Mesenchymal stem cell of the bone marrow (primary cell): ENCODE measurements around the genes TAOK3 and SUDS3.

- CAGE, long polyA plus RNA: no peak
Observed at GRCh38 chr12:116156537-116157145, 120.9 kb downstream of the MED13L start.

GRCh38 chr12:116223868-116224643 lies 53.4 kb downstream of the MED13L start:
- CAGE, long polyA plus RNA: no peak

DNA sequence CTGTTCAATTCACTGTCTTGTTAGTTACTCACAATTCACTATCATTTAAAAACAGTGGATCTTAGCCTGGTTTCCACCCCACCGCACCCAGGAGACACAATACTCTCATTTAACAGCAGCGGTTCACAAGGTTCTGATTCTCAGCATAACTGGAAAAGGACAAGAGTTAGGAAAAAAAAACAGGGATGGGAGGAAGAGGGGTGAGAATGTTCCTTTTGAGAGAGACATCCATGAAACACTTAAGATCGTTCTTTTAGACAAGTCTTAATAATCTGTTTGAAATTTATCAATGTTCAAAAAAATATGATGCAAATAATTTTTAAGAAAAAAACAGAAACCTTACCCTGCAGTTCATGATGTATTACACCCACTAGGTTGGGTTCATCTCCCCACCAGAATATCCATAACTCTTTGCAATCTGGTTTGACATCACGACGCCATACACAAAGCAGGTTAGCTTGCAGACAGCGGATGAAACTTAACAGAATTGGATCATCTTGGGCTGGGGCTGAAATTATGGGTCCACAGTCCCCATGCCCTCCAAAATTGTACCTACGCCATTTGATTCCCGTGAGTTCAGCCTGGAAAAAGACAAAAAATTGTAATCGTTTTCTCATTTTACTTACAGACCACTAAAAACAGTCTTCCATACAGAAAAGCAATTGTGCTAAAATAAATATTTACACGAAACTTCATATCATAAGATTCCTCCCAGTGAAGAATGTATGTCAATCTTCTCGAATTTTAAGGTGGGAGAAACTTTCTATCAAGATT lies 40.2 kb downstream of the MED13L start:
- CAGE, long polyA plus RNA: no peak

DNA sequence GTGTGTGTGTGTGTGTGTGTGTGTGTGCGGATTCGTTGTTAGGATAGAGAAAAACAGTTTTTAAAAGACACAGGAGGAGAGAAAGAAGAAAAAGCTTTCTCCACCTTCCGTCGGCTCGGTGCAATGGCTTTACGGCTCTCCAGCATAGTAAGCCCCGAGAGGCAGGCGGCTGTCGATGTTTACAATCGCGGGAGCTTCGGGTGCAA lies 1.3 kb downstream of the MED13L start:
- CAGE, long polyA plus RNA: no peak

- CAGE, long polyA plus RNA: no peak
Observed at GRCh38 chr12:116276532-116277481, 686 bp downstream of the MED13L start.

GRCh38 chr12:116324660-116325261 lies 47.3 kb upstream of the MED13L start:
- CAGE, long polyA plus RNA: no peak

GRCh38 chr12:116366231-116366894 lies 88.9 kb upstream of the MED13L start:
- CAGE, long polyA plus RNA: no peak

DNA sequence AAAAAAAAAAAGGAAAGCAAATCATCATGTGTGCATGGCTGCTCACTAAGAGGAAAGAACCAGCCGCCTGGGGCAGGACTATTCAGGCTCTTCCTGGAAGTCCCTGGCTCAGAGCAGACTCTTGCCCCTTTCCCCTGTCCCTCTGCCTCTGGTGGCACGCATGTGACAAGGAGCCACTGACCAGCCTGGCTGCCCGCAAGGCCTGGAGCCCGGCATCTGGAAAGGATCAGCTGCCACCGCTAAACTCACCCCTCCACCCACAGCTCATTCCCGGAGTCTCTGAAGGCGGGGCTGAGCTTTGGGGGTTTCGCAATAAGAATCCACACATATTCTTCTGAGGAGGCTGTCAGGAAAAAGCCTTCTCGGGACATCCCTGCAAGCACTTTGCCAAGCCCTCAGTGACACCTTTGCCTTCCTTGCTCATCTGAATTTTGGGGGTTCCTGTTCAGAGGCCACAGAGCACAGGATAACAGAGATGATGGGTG lies 125.0 kb upstream of the MAP1LC3B2 start:
- CAGE, long polyA plus RNA: no peak

DNA sequence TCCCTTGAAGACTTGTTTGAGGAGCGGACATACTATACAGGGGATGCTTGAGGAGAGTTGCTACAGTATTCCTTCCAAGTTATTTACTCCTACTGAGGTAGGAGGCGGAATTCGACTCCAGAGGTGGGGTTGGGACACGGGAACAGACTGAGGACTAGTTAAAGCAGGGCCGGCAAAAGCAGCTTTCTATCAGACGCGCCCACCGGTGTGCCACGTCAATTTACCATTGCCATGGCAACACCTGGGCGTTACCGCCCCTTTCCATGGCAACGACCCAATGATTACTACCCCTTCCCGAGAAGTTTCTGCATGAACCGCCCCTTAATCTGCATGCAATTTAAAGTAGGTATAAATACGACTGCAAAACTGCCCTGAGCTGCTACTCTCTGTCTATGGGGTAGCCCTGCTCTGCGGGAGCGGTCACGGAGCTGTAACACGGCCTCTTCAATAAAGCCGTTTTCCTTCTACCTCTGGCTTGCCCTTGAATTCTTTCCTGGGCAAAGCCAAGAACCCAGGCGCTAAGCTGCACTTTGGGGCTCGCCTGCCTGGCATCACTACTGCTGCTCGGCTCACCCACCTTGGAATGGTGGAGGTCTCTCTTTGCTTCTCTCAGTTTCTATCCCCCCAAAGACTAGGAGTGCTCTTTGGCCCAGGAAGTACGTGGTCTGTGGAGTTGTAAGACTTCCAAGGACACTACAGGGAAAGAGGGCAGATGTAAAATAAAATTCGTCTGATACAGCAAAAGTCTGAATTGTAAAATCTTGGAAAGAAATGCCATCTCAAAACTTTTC lies 52.8 kb upstream of the MAP1LC3B2 start:
- CAGE, long polyA plus RNA: no peak

DNA sequence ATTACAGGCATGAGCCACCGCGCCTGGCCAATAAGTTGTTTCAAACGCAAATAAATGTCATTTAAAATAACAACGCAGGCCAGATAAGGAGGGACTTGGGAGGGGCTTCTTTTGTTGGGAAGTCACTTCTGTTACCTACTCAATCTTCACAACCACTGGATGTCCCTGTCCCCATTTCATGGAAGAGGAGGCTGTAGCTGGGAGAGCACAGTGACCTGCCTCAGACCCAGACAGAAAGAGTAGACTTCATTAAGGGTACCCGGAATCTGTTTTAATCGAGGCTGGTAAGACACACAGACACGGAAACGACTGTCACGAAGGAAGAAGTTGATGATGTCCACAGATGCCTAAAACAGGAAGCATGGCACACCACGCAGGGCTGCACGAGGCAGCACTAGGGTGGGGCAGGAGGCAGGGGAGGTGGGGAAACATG lies 34.9 kb downstream of the MAP1LC3B2 start:
- CAGE, long polyA plus RNA: no peak

- CAGE, long polyA plus RNA: no peak
Observed at GRCh38 chr12:116693817-116694540, 43.9 kb downstream of the SPRING1 start.

GRCh38 chr12:117014040-117014832 lies 85.0 kb downstream of the TESC start:
- CAGE, long polyA plus RNA: no peak

DNA sequence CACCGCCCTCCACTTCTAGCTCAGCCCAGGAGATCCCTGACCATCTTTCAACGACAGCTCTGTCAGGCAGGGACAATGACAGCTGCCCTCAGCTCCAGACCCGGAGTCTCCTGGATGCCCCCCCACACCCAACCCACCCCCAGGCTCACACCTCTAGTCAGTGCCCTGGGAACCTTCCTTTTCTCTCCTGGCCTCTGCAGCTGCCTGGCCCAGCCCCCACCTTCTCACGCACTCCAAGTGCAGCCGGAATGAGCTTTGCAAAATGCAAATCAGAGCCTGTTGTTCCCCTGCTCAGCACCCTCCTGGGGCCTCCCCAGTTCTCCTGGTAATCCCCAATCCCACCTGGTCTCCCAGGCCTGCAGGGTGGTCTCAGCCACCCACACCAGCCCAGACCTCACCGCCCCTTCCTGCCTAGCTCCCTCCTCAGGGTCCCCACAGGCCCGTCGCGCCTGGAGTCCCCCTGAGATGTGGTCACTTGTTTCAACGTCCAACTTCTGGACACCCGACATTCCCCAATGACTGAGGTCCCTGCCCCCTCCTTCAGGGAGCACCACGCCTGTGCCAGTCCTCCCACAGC lies 46.5 kb downstream of the TESC start:
- CAGE, long polyA plus RNA: no peak

GRCh38 chr12:117803013-117803411 lies 165.8 kb downstream of the KSR2 start:
- CAGE, long polyA plus RNA: no peak

DNA sequence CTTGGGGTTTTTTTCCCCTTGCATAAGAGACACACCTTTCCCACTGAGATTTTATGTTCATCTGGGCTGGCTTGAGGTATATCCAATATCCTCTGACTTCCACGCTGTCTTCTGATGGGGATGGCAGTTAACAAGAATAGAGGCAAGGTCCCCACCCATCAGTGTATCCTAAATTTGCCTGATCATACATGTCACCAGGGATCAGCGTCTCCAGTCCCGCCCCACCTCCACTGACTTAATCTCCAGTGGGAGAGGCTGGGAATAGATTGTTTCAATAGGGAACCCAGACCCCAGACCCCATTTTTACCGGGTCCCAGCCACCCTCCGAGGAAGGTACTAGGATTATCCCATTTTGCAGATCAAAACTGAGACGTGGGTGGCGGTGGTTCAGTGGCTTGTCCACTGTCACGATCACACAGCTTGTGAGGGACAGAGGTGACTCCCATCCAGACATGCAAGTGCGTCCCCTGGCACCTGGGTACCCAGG lies 742 bp downstream of the WSB2 start:
- CAGE, long polyA plus RNA: no peak

DNA sequence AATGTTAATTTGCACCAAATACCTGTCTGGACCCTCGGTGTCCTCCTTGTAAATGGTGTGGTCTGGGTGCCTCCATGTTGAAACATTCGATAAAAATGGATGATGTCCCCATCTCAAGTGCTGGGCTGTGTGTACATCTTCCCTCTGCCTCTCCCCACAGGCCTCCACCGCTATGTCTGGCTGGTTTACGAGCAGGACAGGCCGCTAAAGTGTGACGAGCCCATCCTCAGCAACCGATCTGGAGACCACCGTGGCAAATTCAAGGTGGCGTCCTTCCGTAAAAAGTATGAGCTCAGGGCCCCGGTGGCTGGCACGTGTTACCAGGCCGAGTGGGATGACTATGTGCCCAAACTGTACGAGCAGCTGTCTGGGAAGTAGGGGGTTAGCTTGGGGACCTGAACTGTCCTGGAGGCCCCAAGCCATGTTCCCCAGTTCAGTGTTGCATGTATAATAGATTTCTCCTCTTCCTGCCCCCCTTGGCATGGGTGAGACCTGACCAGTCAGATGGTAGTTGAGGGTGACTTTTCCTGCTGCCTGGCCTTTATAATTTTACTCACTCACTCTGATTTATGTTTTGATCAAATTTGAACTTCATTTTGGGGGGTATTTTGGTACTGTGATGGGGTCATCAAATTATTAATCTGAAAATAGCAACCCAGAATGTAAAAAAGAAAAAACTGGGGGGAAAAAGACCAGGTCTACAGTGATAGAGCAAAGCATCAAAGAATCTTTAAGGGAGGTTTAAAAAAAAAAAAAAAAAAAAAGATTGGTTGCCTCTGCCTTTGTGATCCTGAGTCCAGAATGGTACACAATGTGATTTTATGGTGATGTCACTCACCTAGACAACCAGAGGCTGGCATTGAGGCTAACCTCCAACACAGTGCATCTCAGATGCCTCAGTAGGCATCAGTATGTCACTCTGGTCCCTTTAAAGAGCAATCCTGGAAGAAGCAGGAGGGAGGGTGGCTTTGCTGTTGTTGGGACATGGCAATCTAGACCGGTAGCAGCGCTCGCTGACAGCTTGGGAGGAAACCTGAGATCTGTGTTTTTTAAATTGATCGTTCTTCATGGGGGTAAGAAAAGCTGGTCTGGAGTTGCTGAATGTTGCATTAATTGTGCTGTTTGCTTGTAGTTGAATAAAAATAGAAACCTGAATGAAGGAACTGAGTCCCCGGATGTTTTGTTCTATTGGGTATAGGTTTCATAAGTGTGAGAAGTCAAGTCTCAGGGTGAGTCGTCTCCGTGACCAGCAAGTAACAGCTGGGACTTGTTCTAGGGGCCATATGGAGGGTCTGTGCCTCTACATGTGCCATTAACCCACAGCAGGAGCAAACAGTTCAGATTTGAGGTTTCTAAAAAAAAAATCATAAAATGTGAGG lies 9.0 kb downstream of the PEBP1 start:
- CAGE, long polyA plus RNA: no peak

- CAGE, long polyA plus RNA: no peak
Observed at GRCh38 chr12:118372264-118373014, at the start of gene TAOK3. TAOK3 (minus strand) TSS chr12:118372907.

GRCh38 chr12:118376352-118377368 lies at the start of gene SUDS3:
SUDS3 (plus strand) TSS chr12:118376555.
- CAGE, long polyA plus RNA: no peak

GRCh38 chr12:118479667-118479873 lies 103.2 kb downstream of the SUDS3 start:
- CAGE, long polyA plus RNA: no peak

GRCh38 chr12:118980113-118980951 lies 1.0 kb upstream of the SRRM4 start:
- CAGE, long polyA plus RNA: no peak